Daoy (cell line): ENCODE results near the gene ZNF780B.

DNA sequence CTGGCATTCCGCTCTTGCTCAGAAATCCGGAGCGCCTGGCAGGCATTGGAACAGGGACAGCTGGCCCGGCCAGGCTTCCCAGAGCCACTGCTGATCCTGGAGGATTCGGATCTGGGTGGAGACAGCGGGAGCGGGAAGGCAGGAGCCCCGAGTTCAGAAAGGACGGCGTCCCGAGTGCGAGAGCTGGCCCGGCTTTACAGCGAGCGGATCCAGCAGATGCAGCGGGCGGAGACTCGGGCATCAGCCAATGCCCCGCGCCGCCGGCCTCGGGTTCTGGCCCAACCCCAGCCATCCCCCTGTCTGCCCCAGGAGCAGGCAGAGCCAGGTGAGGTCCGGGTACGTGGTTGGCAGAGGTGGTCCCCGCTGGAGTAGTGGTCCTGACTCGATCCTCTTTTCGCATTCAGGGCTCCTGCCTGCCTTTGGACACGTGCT is 10.9 kb downstream of the PLEKHG2 start:
- RAMPAGE, long total RNA: no peak

DNA sequence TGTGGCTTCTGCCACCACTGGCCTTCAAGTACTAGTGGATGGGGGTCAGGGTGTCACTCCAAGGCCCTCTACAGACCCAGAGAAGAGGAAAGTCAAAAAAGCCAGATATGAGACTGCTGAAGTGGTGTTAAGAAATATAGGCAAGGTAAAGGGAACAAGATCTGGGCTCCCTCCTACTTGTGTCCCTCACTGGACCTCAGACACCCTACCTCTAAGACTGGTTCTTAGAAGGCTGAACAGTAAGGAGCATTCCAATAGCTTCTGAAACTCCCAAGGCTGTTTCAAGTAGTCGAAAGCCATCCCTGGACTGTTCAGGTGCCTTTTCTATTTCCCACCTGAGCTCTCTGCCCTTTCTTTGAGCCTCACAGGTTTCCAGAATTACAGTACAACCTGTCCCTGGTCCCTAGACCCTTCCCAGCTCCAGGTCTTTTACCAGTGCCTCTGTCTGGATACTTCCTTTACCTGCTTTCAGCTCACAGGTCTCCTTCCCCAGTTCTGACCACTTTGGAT is 1.9 kb downstream of the RPS16 start:
- RAMPAGE, long total RNA: no peak

- RAMPAGE, long total RNA: no peak
Measured at GRCh38 chr19:39823994-39825021, 9.7 kb downstream of the DYRK1B start.

DNA sequence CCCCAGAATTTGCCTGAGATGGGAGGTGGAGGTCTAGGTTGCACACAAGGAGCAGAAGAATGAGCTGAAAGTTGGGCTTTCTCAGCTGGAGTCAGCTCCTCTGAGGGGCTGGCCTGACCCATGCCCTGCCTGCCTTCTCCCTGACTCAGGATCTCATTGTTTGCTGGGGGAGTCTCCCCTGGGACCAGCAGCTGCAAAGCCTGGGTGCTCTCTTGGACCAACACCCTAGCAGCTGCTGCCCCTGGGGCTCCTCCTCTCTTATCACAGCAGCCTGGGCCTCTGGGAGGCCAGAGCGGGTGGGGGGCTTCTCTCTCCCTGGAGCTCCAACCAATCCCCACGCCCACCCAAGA is 35.0 kb upstream of the PSMC4 start:
- RAMPAGE, long total RNA: no peak

DNA sequence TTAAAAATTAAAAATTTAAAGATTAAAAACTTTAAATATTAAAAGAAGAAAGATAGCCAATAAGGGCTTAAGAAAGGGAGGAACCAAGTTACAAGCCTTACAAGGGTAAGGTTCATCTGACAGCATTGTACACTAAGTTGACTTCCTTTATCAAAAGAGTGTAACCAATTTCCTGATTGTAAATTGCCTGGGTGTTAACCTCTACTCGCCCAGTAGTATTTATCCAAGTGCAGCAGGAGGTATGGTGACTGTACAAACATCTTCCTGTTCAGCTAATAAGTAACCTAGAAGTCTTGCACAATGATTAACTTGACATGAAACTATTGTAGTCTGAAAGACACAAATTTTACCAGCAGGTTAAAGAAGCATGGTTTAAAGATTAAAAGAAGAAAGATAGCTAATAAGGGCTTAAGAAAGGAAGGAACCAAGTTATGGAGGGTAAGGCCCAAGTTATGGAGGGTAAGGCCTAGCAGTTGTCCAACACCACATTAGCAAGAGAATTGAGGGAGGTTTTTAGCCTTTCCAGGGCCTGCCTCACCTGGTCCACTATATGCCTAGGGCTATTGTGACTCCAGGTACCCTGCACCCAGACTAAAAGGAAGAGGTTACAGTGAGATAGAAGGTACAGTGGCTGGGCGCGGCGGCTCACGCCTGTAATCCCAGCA is 26.8 kb upstream of the PSMC4 start:
- RAMPAGE, long total RNA: no peak

GRCh38 chr19:39958926-39959568 is 11.9 kb upstream of the PSMC4 start:
- RAMPAGE, long total RNA: no peak

DNA sequence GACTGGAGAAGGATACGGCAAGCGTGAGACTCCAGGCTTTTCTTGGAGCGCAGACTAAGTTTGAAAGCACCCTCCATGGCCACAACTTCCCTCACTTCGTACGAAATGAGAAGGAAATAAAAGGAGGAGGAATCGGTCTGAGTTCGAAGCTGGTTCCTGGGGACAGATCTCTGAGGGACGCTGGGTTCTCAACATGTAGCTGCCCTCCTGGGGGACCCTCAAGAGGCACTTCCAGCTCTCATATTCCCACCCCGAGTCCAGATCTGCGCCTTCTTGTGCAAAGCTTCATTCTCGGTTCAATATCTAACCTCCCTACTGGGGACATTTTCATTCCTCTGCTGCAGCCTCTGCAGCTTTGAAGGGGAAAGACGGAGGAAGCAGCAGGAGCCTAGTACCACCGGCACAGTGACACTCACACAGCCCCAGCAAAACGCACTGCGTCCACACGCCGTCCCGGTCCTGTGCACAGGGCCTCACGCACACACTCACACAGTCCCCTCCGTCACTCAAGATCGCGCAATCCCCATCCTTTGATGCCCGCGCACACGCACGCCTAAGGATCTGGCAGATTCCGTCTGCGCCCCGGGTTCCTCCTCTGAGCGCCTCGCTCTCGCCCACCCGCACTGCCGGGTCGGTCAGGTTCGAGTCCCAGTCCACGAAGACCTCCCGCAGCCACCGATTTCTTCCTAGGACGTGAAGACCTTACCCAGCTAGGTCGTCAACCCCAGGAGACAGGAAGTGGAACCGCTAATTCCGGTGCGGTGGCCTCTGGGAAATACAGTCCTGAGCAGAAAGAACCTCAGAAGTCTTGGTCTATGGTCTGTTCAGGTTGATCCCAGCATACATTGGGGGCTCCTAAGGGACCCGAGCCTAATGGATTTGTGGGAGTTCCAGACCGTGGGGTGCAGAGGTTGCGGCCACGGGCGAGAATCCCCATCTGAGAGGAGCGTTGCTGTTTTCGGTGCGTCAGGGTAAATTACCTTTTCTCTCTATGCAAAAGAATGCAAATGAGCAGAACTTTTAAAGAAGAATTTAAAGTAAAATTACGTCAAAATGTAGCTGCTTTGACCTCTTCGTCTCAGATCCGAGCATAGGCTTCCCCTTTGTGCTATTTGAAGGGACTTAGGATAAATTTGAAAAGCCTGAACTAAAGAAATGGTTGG is at the start of gene ZNF780B:
ZNF780B (minus strand) TSS at position 749 of the 1,163 bp plus-strand sequence.
- RAMPAGE, long total RNA: no peak

DNA sequence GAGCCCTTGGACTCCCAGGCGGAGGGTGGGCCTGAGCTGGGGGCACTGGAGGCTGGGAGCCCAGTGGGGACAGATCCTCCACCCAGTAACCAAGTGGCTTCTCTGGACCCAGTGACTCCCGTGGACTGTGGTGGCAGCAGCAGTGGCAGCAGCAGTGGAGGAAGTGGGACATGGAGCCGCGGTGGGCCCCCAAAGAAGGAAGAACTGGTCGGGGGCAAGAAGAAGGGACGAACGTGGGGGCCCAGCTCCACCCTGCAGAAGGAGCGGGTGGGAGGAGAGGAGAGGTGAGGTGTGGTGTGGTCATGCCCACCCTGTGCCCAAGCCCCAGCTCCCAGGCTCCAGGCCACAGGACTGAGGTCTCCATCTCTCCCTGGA is 5.5 kb downstream of the TTC9B start:
- RAMPAGE, long total RNA: no peak

DNA sequence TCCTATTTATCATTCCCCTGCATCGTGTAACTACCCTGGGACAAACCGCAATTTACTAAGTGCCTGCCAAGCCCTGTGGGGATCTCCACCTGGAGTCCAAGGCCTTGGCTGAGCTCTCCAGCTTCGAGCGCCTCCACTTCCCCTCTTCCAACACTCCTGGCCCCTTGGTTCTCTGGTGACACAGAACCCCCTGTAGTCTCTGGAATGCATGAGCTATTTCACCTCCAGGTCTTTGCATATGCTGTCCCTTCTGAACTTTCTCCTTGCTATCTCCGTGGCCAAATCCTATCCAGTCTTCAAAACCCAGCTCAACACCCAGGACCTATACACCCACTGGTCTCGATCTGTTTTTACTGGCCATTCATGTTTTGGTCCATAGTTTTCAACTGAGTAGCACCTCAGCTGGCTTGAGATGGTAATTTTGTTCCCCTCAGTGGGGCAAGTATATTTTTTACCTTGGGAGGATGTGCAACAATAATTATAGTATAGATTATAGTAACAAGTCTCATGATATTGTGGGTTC is 26.1 kb upstream of the CCNP start:
- RAMPAGE, long total RNA: no peak

GRCh38 chr19:40344636-40345055 is 3.6 kb downstream of the C19orf47 start:
- RAMPAGE, long total RNA: no peak

DNA sequence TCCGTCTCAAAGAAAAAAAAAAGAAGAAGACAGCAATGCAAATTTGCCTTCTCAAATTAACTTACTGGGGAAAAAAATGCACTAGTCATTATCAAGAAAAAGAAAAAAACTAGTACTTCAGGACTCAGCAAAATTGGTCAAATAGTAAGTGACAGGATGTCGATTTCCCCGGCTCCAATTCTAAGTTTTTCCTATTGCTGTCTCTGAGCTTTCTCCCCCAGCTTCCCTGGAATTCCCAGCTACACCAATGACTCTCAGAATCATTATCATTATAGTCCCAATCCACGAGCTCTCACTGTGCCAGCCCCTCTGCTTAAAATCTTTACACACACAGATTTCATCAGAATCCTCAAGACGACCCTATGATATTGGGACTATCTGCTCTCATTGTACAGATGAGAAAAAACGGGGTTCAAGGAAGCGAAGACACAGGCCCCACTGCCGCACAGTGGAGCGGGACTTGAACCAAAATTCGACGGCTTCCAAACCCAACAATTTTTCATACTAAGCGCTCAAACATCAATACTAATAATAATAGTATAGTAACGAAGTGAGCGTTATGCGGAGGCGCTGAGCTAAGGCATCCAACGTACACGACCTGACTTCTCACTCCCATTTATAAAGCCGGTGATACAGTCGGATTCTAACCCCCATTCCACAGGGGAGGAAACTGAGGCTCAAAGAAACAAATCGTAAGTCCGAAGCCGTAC is 517 bp downstream of the C19orf47 start:
- RAMPAGE, long total RNA: no peak

DNA sequence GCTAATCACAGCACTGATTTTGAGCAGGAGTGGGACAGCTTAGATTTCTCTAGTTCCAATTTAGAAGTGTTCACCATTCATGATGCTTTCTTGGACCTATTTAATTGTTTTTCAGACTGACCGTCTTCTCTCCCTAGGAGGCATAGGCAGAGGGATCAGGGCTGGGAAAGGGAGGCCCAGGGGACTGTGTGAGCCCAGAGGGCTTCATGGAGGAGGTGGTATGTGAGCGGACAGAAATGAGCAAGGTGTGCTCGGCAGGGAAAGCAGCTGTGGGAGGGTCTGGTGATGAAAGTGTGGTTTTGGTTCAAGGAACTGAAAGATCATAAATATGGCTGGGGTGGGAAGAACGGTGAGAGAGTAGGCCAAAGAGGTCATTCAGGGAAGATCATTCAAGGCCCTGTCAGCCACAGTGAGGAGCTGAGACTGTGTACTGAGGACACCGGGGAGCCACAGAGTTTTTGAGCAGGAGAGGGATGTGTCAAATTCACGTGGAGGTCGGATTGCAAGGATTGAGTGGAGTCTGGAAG is 7.4 kb downstream of the PLD3 start:
- RAMPAGE, long total RNA: no peak

DNA sequence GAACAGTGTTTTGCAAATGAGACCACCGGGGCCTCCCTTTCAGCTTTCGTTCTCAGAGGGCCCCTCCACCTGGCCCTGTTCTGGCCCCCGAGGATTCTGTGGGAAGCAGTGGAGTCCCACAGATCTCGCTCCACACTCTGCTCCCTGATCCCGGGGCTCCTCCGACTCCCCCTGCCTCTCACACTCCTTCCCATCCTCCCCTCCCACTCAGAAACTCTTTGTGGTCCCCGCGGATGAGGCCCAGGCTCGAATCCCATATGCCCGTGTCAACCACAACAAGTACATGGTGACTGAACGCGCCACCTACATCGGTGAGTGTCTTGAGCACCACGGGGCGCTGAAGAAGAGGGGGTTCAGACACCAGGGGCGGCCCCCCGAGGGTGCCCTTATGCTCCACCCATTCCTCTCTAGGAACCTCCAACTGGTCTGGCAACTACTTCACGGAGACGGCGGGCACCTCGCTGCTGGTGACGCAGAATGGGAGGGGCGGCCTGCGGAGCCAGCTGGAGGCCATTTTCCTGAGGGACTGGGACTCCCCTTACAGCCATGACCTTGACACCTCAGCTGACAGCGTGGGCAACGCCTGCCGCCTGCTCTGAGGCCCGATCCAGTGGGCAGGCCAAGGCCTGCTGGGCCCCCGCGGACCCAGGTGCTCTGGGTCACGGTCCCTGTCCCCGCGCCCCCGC is 12.3 kb downstream of the HIPK4 start:
- RAMPAGE, long total RNA: no peak

GRCh38 chr19:40414687-40415249 is 1.6 kb upstream of the PRX start:
- RAMPAGE, long total RNA: no peak

GRCh38 chr19:40417032-40417550 is 3.9 kb upstream of the PRX start:
- RAMPAGE, long total RNA: no peak

DNA sequence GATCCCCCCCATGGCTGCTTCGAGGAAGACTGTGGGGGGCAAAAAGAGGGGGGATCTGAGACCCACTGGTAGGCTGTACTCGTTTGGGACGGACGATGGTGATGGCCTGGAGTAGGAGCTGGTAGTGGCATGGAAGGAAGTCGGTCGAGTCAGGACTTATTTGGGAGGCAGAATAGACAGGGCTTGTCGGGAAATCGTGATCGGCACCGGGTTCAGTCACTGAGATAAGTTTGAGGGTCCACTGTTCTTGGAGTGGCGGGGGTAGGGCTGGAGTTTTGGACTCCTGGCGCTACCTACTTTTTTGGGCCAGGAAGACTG is 869 bp downstream of the SERTAD1 start:
- RAMPAGE, long total RNA: no peak

- RAMPAGE, long total RNA: no peak
Measured at GRCh38 chr19:40440095-40440794, 3.9 kb downstream of the SERTAD3 start.

GRCh38 chr19:40596734-40597466 is 4.3 kb upstream of the LTBP4 start:
- RAMPAGE, long total RNA: no peak

- RAMPAGE, long total RNA: no peak
Measured at GRCh38 chr19:40597855-40598973, 3.0 kb upstream of the LTBP4 start.

GRCh38 chr19:40605133-40606039 is 4.2 kb downstream of the LTBP4 start:
- RAMPAGE, long total RNA: no peak